ENCODE measurements around a stretch of chr22.

DNA sequence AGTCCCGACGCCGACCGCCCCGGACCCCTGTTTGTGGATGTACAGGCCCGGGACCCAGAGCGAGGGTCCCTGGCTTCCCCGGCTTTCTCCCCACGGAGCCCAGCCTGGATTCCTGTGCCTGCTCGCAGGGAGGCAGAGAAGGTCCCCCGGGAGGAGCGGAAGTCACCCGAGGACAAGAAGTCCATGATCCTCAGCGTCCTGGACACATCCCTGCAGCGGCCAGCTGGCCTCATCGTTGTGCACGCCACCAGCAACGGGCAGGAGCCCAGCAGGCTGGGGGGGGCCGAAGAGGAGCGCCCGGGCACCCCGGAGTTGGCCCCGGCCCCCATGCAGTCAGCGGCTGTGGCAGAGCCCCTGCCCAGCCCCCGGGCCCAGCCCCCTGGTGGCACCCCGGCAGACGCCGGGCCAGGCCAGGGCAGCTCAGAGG is 16.8 kb upstream of the ACR start:
- PRO-cap = no peak